ENCODE measurements around the gene C3orf52.

- PRO-cap: no peak
Observed at GRCh38 chr3:108826438-108826719, 3.8 kb downstream of the TRAT1 start.

GRCh38 chr3:108834917-108835488, 12.4 kb downstream of the TRAT1 start:
- PRO-cap: no peak

DNA sequence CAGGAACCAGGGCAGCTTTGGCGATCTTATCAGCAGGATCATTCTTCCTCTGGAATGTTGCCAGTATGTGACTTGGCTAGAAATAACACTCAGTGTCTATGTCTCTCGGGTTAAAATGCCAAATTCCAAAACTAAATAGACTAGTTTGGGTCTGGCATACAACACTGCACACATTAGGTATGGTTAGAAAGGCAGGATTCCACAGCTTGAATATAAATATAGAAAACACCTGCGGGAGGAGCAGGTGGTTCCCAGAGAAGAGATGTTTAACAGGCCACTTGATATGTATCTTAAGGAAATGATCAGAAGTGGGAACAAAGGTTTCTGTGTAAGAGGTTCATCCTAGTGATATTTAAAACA, 220.1 kb upstream of the CD96 start:
- PRO-cap: no peak

DNA sequence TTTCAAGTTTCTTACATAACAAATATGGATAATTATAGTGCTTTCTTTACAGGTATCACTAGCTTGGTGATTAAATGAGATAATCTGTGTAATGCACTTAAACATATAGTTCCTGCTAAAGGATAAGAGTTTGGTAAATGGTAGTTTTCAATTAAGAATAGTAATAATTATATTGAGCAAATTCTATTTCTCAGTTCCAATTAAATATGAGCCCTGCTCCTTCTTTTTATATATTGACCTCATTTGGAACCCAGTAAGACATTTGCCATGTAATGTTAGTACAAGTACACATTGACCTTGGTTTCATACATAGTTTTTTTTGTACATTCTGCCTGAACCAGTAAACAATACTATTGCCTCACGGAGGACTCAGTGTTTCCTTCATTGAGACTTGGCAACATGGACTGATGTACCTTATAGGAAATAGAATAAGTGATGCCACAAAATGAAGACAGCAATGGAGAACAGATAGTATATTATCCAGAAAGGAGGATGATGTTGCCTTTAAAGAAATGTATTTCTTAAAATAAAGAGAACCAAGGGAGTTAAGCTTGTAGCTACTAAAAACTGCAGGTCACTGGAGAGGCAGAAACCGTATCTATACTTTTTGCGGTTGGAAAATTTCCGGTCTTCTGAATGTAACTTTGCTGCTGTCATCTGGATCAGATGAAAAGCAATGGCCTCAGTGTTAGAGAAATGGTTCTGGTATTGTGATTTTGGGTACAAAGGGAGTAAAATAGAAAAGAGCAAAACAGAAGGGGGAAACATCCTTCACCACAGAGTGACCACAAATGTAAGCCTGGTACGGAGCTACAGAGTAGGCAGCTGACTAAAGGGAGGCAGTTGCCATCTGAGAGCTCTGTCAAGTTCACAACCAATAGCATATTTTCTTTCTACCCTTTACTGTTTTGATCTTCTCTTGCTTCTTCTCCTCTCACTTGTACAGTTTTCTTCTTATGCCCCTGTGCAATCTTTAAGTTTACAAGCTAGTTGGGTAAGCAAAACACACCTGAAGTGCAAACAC, 5.4 kb downstream of the CD96 start:
- PRO-cap: no peak

GRCh38 chr3:111592840-111593480, 2.2 kb downstream of the ZBED2 start:
- PRO-cap: no peak

- PRO-cap: no peak
Observed at GRCh38 chr3:111720656-111721151, 46.2 kb downstream of the PLCXD2 start.

DNA sequence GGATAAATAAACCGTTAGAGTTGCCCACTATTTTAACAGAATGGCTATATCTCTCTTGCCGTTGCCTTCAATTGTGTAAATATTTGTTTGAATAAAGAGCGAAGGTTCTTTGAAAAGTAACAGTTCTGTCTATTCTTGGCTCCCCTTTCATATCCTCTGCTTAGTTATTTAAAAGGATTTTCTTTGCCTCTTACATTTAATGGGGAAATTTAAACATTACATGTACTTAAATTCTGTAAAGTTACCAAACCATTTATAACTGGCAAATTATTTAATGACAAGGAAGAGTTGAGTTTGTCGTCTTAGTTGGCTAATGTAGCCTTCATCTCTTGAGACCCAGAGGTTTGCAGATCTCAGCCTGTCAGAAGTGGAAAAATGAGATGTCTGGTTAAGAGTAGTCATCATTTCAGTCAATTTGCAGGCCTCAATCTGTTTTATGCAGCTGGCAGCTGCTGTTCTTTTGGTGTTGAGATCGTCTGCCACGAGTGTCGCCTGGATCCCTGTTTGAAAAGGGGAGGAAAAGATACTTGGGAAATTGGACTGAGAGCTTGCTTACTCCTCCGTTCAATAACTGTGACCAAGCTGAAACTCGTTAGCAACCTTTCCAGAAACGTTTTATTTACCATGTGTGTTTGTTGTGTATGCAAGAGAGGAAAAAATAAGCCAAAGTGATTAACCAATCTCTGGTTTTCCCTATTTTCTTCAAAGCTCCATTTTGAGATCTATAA, 2.2 kb downstream of the PHLDB2 start:
- PRO-cap: no peak

DNA sequence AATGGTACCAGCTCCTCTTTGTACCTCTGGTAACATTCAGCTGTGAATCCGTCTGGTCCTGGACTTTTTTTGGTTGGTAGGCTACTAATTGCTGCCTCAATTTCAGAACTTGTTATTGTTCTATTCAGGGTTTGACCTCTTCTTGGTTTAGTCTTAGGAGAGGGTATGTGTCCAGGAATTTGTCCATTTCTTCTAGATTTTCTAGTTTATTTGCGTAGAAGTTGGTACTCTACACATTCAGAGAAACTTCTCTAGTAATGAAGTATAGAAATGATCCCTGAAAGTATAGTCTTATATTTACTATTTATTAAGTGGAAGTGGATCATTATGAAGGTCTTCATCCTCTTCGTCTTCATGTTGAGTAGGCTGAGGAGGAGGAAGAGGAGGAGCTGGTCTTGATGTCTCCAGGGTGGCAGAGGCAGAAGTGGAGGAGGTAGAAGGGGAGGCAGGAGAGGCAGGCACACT, 20.1 kb downstream of the PHLDB2 start:
- PRO-cap: no peak

- PRO-cap: no peak
Observed at GRCh38 chr3:112084693-112085816, 1.1 kb upstream of the C3orf52 start.

DNA sequence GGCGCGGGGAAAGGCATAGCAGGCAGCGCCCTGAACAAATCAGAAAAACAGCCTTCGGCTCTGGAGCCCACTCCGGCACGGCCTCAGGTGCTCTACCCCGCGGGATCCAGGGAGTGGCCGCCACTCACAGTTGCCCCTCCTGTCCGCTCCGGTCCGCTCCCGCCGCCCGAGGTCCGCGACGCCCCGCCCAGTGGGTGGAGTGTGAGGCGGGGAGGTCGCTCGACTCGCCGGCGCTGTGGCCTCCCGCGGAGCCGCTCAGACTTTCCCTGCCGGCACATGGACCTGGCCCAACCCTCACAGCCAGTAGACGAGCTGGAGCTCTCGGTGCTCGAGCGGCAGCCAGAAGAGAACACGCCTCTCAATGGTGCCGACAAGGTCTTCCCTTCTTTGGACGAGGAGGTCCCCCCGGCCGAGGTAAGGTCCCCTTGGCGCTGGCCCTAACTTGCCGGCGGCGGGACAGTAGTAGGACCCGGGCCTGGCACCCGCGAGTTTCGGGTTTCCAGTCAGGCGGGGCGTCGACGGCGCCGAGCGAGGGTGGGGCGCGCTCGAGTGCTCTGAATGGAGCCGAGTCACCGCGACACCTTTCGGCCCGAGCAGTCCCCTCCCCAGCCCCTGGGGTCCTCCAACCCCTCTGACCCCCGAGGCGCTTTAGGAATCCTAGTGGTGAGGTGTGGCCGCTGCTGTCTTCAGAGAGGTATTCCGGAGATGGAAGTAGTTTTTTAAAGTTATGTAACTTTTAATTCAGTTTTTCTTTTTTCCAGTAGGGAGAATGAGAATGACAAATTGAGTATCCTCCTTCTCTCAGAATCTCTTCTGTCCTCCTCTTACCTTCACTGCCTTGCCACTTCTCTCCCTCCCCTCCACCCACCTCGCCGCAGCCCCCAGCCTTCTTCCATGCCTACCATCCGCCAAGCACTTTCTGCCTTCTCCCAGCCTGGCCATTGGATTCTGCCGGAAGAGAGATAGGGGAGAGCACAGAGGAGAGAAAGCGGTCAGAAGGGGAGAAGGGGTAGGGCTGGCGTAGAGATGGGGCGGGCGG, at the start of gene C3orf52:
C3orf52 (plus strand) TSS at position 258 of the 1,039 bp plus-strand sequence.
- PRO-cap: bidirectional peak, plus-strand start at position 303 of the sequence, minus-strand start at position 135 of the sequence

DNA sequence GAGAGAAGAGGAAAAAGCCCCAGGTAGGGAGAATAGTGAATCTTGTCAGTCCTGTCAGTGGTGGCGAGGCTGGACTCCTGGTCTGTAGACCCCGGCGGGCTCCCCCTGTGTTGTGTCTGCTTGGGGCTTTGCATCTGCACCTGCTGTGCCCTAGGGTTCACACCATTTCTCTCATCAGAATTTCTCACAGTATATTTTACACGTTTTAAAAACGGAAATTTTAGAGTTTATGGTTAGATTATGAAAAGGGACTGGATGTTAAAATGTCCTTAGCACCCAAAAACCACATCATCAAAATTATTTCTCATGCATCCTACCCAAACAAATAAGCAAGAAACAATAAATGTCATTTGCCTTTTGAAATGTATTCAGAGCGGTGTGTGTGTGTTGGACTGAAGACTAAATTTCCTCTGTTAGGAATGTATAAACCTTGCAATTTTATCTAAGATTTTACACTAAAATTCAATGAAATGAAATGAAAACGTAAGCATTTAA, 16.9 kb downstream of the GCSAM start:
- PRO-cap: no peak

GRCh38 chr3:112303803-112304939, 10.2 kb upstream of the SLC9C1 start:
- PRO-cap: bidirectional peak, plus-strand start at chr3:112304232, minus-strand start at chr3:112303942

DNA sequence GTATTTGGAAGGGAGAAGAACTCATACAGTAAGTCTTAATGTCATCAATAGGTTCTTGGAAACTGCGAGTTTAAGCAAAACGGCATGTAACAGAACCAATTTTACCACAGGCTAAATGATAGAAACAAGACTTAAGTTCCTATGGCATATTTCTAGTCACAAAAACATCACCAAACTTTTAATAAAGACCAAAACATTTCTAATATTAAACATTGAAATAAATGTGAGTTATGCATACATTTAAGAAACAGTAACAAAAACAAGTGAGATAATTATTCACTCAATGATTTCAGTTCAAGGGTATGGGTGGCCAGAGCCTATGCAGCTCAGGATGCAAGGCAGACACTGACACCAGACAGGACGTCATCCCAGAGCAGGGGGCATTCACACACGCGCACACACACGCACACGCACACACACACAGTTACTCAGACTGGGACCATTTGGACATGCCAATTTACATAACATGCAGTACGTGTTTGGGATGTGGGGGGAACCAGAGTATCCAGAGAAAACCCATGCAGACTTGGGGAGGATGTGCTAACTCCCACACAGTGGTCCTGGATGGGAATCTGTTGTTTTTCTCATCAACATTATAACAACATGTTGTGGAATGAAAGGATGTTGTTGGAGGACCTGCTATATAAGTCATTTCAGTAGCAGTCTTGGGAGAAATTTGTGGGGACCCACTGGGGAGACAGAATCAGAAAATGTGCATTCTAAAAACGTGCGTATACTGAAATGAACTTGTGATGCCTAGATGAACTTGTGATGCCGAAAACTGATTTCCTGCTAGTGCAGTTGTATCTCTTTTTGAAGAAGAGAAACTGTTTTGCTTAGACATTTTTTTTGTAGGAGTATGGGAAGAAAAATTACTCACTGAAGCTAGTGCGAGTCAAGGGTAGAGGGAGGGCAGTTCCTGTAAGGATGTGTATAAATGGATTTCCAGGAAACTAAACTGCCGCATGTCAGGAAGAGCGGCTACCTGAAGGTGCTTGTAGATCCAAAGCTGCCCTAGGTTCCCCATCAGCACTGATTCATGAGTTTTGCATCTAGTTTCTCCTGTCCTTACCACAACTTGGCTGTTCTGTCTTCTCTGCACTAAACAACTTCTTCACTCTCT, 25.1 kb downstream of the CD200 start:
- PRO-cap: no peak

- PRO-cap: no peak
Observed at GRCh38 chr3:112411399-112412006, 78.5 kb downstream of the CD200 start.

DNA sequence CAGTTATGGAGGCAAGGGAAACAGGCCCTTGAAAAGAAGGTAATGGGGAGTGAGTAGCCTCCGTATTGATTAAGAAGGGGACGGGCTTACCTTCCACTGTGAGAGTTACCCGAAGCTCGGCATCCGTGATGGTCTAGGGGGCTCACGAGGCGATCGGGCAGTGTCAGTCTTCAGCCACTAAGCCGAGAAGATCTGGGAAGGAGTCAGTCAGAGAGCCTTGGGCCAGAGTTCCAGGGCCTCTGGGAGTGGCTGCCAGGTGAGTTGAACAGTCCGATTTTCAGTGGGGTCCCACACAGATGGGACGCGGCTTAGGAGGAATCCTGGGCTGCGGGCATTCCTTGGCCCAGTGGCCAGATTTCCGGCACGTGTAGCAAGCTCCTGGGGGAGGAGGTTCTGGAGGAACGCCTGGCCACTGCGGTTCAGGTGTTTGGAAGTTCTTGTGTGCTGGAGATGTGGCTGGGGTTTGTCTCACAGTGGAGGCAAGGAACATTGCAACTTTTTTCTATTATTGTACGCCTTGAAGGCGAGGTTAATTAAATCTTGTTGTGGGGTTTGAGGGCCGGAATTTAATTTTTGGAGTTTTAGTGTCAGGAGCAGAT, 78.5 kb downstream of the BTLA start:
- PRO-cap: no peak

- PRO-cap: no peak
Observed at GRCh38 chr3:112514564-112514842, 15.2 kb upstream of the BTLA start.

- PRO-cap: no peak
Observed at GRCh38 chr3:112605461-112605913, 35.5 kb downstream of the CCDC80 start.

DNA sequence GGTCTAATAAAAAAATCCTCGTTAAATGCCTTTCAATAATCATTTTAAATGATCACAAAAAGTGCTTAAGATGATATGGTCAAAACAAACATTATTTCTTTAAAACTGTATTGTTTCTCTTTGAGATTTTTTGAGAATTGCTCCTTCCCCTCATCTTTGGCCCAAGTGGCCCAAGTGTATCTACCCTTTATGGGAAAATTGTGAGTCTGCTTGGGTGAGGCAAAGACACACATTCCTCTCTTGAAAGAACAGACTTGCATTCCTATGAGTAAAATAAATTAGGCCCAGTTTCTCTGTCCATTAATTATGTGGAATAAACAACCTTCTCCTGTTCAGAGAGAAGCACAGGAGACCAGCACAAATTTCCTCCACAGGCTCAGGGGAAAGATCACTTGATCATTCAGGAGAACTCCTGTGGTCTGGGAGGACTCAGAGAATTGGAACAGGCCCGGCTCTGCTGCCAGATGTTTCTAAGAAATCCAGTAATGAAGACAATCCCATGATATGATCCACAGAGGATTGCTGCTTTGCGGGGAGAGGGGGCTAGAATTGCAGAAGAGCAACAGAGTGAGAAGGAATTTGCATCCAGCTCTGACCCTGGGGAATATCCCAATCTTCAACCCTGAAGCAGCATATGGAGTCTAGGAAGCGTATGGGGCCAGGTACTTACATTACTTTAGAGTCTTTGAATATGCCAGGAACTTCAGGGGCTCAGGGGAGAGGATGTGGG, 53.8 kb upstream of the BOC start:
- PRO-cap: no peak

GRCh38 chr3:113168440-113168998, 42.8 kb upstream of the BOC start:
- PRO-cap: unidirectional peak, minus-strand start at chr3:113168702

GRCh38 chr3:113212907-113213286, 1.5 kb downstream of the BOC start:
- PRO-cap: bidirectional peak, plus-strand start at chr3:113213476, minus-strand start at chr3:113213190